Left cardiac atrium (tissue), 1 donor: ENCODE measurements around a stretch of chr4.

DNA sequence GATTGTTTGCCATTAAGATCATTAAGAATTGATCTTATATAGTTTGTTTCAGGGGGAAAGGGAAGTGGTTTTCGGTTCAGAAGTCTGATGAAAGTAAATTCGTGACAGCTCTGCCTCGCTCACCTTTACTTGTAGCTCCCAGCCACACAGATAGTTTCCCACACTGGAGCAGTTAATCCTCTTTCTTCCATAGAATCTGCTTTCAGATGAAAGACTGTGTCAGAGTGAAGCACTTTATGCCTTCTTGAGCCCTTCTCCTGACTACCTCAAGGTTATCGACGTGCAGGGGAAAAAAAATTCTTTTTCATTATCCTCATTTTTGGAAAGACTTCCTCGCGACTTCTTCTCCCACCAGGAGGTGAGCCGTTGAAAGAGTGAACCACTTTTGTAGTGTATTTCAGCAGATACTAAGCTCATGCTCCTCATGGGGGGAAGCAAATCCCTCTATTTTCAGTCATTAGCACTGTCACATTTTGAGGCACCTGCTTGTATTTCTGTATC lies 44.4 kb downstream of the LRP2BP start:
- PRO-cap, result no peak

- PRO-cap, result no peak
Measured at GRCh38 chr4:185411584-185412094, 14.1 kb downstream of the UFSP2 start.

DNA sequence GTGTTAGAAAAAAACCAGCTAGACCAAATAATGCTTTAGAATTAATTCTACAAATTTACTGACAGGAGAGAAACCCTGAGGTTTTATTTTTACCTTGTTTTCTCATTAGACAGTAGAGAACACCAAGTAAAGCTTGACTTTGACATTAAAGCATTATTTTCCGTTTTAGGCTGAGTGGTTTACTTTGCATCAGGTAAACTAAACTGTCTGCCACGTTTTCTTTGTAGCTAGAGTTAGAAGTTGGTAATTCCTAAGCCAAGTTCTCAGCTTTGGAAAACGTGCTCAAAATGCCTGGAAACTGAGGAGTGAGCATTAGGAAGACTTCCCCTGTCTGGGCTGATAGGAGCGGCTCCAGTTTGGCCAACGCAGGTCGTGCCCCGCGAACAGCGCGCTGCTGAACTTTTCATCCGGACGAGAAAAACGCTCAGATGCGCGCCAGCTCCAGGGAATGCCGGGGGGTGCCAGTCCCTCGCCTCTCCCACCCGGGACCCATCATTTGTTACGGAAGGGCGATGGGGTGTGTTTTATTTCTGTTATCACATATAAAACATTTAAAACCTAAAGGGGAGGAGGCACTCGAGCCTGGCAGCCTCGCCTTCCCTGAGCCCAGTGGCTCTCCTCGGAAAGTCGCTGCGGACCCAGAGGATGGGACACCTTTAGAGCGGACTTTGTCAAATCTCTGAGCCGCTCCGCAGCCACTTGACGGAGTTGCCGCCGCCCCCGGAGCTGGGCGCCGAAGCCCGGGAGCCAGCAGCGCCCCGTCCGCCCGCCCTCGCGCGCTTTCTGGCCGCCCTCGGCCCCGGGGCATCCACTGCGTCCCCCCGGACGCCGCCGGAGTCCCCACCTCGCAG lies 616 bp downstream of the PDLIM3 start:
- PRO-cap, result unidirectional peak, plus-strand start at position 427 of the sequence

- PRO-cap, result no peak
Measured at GRCh38 chr4:185623388-185624126, 88.2 kb upstream of the PDLIM3 start.

DNA sequence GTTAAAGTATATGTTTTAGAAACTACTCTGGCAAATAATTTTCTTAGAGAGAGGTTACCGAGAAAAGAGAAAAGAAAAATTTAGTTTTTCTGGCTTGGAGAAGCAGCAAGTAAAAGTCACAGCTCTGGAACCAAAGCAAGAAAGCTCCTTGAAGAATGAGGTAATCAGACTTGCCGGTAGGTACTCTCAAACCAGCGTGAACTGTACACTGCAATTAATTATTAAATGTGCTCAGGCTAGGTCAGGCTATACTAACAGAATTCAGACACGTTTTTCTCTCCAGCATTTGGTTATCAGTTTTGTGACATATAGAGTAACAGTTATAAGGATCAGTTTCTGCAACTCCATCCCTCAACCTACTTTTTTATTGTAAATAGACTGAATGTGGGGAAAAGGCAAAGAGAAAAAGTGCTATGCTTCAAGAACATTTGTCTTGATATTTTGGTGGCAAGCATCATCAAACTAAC lies 92.8 kb downstream of the SORBS2 start:
- PRO-cap, result no peak

- PRO-cap, result no peak
Measured at GRCh38 chr4:185740707-185741083, 71.3 kb downstream of the SORBS2 start.

- PRO-cap, result no peak
Measured at GRCh38 chr4:185758243-185759124, 53.5 kb downstream of the SORBS2 start.

GRCh38 chr4:185773131-185773918 lies 38.7 kb downstream of the SORBS2 start:
- PRO-cap, result bidirectional peak, plus-strand start at chr4:185773654, minus-strand start at chr4:185773516

DNA sequence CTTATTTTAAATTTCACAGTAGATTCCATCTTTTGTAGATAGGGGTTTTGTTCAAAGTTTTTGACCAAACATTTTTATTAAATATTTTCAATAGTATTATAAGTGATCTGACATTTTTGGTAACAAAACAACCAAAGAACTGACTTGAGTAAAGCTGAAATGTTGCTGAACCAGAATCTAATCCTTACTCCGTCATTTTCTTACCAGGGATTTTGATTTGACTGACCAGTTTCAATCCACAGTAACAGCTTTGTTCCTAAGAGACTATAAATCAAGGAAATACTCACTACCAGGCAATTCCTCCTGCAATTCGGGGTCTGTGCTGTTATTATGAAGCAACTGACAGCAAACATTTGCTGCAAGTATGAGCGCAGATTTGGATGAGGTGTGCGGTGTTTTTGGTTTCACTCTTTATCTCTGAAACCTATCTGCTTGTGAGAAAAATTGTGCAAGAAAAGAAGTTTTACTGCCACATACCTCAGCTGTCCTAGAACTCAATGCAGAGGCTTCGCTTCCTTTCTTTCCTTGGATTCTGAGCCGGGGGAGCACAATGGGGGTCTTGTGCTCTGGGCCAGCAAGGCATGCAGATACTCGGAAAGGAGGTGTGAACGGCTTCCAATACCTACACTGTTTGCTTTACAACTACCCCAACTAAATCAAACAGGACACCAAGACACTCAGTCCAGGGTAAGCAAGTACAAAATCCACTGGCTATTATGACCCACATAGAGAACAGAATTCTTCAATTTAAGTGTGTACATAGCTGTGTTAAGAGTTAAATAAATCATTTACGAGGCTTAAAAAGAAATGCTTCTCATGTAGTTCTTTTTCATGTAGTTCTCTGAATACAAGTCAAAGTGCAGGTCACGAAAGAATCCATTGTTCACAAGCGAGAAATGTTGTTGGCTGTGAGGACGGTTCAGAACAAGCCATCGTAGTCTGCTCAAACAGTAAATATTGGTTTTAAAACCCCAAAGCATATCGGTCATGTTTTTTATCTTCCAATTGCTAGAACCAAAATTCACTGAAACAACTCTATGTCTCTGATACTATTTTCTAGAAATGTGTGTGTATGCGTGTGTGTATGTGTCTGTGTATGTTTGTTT lies 1.2 kb downstream of the SORBS2 start:
- PRO-cap, result no peak

DNA sequence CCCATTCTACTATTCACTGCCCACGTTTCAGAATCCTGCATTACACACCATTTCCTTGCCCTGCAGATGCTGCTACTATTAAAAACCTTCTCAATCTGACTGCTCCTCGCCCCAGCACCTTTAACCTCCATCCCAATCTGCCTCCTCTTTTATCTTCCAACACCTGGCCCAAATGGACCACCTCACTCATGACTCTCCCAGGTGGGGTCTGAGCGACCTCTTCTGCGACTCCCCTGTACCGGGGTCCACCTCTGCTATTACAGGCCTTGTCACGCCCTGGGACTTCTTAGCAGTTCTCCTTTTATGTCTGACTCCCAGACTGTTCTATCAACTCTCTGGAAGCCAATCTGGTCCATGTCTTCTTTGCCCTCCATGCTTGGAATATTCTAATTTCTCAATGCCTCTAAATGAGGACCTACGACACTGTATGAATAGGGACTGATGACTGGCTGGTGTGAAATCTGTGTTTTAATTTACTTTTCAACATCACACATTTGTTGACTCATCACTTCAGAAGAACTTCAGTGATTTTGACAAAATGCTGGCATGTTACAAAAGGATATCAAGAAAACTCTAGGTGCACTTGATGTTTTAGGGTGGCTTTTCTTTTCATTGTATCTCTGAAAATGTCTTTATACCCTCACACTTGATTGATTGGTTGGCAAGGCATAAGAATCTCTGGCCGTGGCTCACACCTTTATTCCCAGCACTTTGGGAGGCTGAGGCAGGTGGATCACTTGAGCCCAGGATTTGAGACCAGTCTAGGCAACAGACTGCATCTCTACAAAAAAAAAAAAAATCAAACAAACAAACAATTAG lies 1.8 kb upstream of the SORBS2 start:
- PRO-cap, result no peak

DNA sequence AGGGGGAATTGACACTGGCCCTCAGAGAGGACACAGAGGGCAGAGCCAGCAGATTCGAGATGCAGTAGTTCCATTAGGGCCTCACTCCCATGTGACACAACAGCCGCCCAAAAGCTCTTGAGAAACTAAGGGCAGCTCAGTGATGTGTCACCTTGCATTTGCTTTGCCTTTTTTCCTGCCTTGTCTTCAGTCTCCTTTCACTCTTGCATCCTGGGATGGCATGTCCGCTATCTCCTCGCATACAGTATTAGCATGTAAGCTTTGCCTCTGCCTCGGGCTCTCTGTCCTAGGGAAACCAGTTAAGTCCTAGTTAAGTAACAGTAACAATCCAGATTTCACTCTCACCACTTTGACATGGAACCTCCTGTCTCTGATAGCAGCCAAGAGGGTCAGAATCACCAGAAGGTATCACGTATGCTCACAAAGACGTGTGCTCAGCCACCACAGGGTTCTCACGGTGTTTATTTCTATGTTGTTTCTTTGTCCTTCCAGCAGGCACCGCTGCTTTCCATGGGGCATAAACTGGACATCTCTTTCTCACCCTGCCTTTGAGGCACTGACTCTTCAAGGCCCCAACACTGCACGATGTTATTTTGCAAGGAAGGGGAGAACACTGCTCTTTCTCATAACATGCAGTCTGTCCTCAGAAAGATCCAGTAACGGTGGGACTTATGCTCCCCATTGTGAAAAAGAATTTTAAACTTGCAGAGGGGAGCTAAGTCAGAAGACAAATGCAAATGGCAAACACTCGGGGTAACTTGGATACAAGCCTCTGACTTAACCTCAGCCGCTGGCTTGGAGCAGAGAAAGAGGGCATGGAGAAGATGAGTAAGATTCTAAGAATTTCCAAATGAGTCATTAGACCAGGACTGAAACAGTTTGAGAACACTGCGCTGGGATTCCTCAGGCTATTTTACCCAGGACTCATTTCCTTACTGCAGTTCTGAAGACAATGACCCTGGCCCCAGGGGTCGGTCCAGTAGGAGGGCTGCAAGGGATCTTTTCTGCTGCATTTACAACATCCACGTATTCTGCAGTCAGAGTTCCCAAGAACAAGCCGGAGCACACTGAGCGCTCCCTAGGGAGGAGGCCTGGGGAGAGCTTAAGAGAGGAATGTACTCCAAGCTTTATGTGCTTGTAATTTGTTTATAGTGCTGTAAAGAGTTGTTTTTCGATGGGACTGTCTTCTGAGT lies 26.9 kb upstream of the SORBS2 start:
- PRO-cap, result no peak

- PRO-cap, result no peak
Measured at GRCh38 chr4:186074126-186074663, 5.2 kb downstream of the TLR3 start.

DNA sequence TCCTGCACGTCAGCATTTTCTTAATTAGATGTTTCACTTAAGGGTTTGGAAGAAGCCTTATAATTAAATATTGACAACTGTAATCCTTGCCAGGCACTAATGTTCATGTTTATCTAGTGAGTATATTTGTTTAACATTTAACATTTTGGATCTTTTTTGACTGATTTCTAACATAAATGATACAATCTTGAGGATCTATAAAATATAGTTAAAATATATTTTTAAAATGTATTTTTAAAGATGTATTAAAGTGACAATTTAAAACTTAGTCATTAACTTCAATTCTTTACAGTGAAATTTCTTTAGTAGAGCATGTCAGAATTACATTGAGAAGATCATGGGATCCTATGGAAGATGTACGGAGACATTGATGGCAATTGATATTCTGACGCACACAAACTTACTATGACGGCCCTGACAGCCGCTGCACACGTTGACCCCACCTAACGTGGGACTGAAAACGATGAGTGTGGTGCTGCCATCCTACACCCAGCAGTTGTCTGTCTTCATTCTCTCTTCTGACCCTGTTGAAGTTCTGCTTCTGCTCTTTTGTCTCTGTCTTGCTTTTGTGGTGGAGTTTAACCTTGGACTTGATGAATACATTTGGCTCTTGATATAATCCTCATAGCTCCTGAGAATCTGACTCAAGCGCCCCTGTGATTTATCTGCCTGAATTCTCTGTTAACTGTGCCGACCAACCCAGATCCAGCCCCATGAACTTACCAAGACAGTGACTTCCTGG lies 52.5 kb downstream of the TLR3 start:
- PRO-cap, result no peak

DNA sequence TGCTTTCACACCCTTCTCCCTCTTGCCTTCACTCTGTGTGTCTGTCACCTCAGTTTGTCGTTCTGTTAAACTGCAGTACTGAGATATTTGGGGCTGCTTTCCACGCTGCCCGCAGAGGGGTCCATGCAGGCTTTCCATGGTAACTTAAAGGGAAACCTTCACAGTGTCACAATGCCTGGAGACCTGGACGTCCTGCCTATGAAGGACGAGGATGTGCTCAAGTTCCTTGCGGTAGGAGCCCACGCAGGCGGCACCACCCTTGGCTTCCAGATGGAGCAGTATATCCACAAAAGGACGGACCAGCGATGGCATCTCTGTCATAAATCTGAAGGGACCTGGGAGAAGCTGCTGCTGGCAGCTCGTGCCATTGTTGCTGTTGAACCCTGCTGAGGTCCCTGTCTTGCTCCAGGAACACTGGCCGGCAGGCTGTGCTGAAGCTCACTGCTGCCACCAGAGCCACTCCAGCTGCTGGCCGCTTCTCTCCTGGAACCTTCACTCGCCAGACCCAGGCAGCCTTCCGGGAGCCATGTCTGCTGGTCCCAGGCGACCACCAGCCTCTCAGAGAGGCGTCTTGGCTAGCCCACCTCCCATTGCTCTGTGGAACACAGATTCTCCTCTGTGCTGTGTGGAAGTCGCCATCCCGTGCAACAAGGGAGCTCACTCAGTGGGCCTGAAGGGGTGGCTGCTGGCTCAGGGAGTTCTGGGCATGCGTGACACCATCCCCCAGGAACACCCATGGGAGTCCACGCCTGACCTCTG lies 33.5 kb upstream of the CYP4V2 start:
- PRO-cap, result no peak

DNA sequence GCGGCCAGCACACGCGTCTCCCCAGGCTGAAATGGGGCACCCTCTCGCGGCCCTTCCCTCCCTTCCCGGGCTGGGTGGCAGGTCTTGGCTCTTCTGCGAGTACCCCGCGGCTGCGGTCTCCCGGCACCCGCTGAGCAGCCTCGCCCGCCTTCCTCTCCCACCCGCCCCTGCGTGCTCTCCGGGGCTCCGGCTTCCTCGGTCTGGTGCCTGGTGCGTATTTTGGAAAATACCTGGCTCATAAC lies 560 bp upstream of the CYP4V2 start:
- PRO-cap, result no peak

DNA sequence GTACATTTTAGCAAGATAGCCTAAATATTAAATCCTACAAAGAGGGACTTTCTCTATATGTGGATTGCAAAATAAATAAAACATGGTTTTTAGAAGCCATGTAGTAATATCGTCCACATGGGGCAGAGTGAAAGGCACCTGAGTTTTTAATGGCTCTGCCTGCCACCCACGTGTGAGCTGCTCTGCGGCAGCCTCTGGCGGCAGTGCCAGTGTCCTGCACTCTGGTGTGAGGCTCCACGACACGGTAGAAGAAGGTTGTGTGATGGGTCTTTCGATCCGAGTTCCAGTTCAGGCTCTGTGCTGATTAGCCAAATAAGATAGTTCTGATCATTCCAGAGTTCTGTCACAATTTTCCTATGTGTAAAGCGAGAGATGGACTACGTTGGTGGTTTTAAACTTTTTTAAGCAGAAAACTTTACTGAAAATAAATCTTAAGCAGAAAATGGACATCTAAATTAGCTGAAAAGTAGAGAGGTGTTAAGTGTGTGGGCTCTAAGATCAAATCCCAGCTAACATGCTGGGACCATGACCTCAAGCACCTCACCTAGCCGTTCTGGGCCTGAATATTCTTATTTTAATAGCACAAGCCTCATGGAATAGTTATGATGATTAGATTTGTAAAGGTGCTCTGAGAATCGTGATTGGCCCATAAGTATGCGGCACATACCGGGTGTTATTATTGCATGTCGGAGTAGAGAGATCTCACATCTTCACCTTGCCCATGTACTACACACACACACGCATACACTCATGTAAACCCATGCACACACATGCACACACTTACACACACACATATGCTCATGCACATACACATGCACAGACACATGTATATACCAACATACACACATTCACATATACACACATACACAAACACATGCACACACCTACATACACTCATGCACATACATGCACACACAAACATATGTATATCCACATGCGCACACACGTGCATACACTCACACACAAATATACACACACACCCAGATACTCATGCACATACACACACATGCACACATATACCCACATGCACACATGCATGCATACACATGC lies 10.8 kb downstream of the CYP4V2 start:
- PRO-cap, result no peak

GRCh38 chr4:186203146-186203970 lies 12.0 kb downstream of the CYP4V2 start:
- PRO-cap, result no peak

GRCh38 chr4:186212403-186212962 lies 14.8 kb upstream of the KLKB1 start:
- PRO-cap, result no peak

- PRO-cap, result no peak
Measured at GRCh38 chr4:186227711-186228207, 452 bp downstream of the KLKB1 start.

- PRO-cap, result no peak
Measured at GRCh38 chr4:186244006-186244550, 16.8 kb downstream of the KLKB1 start.